Tibial artery (tissue), 1 donor: ENCODE results near the genes PRAMEF2, PRAMEF7, PRAMEF27 and PRAMEF13.

GRCh38 chr1:12455170-12455679 lies 162.8 kb downstream of the DHRS3 start:
- PRO-cap: no peak

- PRO-cap: no peak
These were observed 69.1 kb downstream of the DHRS3 start for GRCh38 chr1:12548809-12549384.

DNA sequence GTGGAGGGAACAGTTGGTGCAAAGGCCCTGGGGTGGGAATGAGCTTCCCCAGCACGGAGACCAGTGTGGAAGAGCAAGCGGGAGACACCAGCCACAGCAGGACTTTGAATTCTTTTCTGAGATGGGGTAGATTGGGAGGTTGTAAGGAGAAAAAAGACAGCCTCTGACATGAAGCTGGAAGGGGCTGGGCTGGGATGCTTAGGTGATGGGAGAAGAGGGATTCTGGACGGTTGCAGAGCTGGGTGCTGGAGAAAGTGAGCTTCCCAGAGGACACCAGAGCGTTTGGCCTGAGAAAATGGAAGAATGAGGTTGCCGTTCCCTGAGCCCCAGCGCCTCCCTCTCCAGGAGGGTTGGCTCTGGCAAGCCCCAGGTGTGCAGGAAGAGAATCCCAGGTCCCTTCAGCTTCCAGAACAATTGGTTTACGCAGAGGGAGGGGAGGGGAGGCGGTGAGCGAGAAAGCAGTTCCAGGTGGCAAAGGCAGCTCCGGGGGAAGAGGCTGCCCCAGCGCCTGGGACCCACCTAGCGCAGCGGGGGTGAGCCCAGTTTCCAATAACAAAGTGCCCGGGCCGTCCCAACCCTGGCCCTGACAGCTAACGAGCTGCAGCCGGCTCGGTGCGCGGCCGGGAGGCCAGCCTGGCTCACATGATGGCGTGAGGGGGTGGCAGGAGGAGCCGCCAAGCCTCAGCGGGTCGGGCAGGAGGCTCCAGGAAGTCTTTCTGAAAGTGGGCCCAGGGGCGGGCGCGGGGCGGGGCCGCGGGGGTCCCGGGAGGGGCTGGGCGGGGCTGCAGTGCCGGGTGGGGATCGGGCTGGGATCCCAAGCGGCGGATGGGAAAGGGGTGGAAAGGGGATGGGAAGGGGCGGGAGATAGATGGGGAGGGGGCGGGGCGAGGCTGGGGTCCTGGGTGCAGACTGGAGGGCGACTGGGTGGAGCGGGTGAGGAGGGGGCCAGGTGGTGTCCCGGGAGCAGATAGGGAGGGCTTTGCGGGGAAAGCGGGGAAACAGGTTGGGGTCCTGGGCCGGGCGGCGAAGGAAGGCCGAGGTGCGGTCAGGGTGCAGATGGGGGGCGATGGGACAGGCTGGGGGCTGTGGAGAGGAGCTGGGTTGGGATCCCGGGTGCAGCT lies 23.0 kb downstream of the DHRS3 start:
- PRO-cap: bidirectional peak, plus-strand start at position 643 of the sequence, minus-strand start at position 652 of the sequence; bidirectional peak, plus-strand start at position 787 of the sequence, minus-strand start at position 718 of the sequence

- PRO-cap: no peak
These were observed 10.1 kb downstream of the DHRS3 start for GRCh38 chr1:12607834-12608366.

- PRO-cap: no peak
These were observed at the start of gene PRAMEF2 for GRCh38 chr1:12856852-12857276. Gene PRAMEF2, plus strand, starts transcription at chr1:12857086.

DNA sequence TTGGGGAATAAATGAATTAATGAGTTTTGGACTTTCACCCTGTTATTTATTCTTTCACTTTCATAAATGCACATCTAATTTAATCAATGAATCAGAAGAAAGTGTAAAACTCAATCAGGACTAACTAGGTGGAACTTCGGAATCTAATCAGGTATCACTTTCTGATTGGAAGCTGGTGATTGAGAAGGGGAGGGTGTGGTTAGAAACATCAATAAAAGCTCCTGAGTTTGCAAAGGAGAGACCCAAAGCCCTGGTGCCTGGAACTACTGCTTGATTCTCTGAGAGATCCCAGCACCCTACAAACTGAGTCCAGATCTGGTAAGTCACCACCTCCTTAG lies at the start of gene PRAMEF7:
Gene PRAMEF7 (plus strand): TSS at position 241 of the 338 bp plus-strand sequence.
- PRO-cap: no peak

GRCh38 chr1:13056411-13056812 lies at the start of gene PRAMEF27:
Gene PRAMEF27, minus strand, starts transcription at chr1:13056575.
- PRO-cap: no peak

DNA sequence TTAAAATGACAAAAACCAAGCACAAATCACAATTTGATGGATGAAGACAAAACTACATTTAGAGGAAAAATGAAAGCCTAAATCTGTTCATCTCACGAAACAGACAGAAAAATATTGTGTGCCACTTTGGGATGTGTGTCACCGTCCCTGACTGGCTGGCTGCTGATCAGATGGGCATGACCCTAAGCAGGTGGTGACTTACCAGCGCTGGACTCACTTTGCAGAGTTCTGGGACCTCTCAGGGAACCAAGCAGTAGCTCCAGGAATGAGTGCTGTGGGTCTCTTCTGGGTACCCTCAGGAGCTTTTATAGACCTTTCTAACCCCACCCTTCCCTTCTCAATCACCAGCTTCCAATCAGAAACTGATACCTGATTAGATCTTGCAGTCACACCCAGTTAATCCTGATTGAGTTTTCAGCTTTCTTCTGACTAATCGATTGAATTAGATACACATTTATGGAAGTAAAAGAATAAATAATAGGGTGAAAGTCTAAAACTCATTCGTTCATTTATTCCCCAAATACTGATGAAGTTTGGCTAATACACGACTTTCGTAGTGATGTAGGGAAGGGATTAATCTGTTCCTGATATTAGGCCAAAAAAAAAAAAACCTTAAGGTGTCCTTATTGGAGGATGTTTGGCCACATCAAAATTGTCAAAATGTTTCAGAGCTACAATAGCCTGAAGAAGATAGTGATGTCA lies at the start of gene PRAMEF13:
Gene PRAMEF13 (minus strand): TSS at position 280 of the 702 bp plus-strand sequence.
- PRO-cap: no peak

- PRO-cap: no peak
These were observed 26.4 kb downstream of the LRRC38 start for GRCh38 chr1:13487204-13487982.

GRCh38 chr1:13540633-13541474 lies 27.1 kb upstream of the LRRC38 start:
- PRO-cap: no peak

GRCh38 chr1:13699347-13699877 lies 576 bp upstream of the PRDM2 start:
- PRO-cap: no peak

DNA sequence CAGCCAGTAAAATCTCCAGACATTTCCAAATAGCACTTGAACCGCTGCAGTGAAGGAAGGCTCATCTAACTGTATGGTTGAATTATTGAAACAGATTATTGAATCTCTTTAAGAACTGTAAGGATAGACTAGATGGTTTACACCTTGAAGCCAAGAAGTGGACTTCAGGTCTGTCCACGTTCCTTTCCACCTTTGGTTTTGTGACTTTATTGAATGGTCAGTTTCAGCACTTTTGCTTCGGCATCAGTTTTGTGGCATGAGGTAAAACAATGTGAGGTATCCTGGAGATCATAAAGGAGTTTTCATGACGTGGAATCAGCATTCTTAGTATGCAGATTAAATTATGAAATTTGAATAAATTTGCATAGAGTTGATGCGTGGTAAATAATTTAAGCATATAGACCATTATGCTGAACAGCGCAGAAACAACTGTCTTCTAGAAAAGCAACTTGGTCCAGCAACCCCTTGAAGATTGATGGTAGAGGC lies 3.4 kb downstream of the PRDM2 start:
- PRO-cap: no peak

DNA sequence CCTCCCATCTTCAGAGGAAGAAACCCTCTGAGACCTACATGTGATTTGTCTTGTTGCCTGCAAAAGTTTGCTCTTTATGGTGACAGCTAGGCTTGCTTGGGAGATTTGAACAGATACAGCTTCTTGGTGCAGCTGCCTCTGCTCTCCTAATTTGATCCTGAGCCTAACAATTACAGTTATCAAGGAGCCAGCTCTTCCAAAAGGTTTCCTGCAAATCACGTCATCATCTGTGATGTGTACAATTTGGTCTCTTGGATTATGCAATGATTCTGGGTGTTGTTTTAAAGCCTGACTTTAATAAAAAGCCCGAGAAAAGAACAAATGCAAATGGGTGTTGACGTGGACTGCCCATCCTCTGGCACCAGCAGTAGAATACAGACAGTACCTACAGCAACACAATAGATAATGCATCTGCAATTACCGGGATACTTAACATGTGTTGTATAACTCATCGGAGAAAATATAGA lies 76.2 kb upstream of the KAZN start:
- PRO-cap: no peak

DNA sequence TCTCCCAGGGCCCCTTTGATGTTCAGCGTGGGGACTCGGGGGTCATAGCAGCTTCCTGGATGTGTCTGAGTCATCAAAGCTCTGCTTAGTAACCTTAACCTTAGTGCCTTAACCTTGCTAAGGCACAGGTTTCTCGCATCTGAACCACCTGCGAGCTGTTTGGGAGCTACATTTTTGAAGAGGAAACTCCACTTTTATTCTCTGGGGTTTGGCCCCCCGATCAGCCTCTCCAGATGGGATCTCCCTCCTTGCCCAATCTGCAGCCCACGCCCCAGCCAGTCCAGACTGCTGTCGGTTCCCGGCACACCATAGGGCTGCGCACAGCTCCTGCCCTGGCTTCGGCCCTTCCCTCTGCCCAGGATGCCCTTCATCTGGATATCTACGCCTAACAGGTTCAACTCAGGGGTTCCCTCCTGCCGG lies 135.2 kb downstream of the KAZN start:
- PRO-cap: no peak

DNA sequence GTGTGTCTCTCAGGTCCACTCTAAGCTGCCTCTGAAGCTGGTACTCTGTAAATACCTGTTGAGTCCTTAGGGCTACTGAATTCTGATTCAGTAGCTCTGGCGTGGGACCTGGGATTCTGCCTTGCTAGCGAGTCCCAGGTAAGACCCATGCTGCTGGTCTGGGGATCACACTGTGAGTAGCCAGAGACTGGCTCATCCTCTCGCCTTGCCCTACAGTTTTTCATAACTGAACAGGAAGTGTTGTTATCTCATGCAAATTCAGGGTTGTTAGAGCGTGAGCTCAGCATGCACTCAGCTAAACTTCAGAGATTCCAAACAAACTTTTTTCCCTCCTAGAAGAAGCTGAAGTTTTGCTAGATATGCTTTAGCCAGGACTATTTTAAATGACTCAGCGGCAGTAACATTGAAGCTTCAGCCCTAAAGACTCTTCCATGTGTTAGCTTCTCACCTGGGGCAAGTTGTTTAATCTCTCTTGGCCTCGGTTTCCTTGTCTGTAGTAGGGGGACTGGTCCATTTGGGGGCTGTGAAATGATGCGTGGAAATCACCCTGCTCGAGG lies 271.5 kb upstream of the TMEM51 start:
- PRO-cap: no peak

DNA sequence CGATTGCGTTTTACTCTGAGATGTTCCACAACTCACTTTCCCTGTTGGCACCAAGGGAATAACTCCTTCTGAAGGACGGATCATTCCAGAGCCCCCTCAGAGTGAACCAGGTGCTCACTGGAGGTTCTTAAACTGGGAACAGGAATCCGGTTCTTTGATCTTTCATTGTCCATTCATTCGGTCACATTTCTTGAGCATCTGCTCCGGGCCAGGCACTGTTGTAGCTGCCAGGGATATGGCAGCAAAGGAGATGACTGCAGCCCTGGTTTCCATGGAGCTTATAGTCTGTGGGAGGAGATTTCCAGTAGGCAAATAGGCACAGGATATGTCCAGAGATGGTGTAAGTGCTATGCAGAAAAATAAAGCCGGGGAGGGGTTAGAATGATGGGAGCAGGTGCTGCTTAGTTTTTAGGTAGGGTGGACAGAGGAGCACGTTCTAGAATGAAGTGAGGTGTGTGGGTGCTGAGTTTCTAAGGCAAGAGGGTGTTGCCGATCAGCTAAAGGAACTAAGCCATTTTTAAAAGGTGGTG lies 226.4 kb upstream of the TMEM51 start:
- PRO-cap: no peak

DNA sequence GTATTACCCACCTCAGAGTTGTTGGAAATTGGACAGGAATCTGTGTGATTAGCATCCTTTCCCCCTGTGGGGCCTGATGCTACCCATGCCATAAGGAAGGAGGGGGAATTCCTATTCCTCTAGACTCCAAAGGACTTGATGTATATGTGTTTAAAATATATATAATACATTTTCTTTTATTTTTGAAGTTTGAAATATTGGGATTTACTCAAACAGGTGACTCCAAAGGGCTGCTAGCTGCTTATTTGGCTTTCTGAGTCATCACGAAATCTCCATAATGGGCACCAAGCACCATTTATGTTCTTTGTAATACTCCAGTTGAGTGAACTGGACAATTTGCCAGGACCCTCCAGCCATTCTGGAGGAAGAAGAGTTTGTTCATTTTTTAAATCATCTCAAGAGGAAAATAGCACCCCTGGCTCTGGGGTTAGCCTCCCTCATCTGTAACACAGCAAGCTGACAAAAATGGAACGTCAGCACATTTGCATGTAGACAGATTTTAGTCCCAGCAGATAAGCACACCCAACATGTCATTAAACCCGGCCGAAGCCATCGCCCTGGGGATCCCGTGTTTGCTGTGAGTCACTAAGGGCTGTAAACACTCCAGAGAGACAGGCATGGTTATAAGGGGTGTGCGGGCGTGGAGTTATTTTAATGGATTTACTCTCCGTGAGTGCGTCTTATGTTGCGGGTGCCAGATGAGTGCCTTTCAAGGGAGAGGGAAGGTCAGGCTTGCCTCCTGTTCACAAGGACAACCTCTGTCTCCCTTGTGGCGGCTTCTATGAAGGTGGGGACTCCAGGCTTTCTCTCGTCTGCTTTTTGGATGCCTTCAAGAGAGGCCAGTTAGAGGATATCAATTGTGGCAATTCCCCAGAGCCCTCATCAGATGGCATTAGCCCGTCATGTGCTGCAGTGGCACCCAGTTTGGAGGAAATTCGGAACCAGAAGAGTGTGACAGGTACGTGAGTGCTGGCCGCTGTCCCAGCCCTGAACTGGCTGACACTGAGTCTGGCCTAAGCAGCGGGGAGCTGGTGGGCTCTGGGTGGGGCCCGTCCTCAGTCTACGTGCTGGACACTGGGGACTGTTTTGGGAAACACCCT lies 224.1 kb upstream of the TMEM51 start:
- PRO-cap: no peak

DNA sequence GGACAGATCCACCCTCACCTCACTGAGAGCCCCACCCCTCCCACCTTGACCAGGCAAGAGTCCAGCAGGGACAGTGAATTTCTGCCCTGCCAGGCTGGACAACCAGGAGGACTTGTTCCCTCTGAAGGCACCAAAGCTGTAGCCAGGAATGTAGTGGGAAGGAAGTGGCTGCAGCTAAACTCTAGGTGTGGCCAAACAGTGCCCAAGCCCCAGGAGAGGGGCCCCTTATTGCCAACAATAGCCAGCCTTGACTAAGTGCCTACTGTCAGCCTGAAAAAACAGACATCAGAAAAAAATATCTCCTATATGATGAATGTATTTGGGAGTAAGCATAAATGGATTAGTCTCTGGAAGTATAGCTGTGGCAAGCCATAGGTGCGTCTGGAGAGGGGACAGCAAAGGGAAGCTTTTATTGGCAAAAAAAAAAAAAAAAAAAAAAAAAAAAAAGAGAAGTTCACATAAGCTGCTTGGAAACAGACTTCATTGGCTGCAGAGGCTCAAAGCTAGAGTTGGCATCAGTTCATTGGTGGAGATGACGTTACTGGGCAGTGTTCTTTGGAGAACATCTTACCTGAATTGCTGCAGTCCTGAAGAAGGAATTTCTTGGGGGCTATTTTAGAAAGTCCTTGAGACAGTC lies 64.1 kb upstream of the TMEM51 start:
- PRO-cap: no peak

DNA sequence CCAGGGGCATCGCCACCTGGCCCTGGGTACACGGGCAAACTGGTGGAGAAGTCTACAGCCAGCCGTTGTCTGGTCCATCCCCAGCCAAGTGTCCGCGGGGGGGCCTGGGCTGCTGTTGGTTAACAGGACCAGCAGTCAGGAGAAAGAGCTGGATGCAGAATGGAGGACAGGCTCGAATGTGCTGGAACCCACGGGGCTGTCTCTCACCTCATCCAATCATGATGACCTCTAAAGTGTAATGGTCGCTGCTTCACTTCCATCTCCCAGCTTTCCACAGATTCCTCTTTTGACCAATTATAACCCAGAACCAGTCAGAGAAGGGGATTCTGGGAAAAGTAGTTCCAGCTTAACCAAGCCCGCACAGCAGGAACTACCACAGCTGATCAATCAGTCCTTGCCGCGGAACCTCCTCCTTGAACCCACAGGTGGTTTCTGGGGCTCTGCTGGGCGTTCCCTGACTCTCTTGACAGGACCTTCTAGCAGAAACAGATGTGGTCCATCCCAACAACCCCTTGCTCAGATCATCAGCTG lies 17.9 kb downstream of the TMEM51 start:
- PRO-cap: no peak

DNA sequence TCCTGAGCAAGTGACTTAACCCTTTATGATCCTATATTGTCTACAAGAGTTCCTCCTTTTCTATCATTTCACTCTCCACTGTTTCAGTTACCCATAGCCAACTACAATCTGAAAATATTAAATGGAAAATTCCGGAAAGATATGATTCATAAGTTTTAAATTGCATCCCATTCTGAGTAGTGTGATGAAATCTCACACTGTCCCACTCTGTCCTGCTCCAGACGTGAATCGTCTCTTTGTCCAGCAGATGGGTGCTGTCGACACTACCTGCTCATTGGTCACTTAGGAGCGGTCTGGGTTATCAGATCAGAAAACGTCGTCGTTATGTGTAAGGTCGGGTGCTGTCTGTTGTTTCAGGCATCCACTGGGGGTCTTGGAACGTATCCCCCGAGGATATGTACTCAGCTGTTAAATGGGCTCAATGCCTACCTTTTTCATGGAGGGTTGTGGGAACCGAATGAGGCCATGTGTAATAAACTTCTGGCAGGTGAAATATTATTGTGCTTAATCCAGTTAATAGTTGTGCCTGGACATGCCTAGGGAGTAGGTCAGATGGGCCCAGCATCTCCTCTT lies 19.1 kb downstream of the TMEM51 start:
- PRO-cap: no peak